LNCaP clone FGC (cell line): ENCODE results near the genes WASHC3, PARPBP and NFYB.

DNA sequence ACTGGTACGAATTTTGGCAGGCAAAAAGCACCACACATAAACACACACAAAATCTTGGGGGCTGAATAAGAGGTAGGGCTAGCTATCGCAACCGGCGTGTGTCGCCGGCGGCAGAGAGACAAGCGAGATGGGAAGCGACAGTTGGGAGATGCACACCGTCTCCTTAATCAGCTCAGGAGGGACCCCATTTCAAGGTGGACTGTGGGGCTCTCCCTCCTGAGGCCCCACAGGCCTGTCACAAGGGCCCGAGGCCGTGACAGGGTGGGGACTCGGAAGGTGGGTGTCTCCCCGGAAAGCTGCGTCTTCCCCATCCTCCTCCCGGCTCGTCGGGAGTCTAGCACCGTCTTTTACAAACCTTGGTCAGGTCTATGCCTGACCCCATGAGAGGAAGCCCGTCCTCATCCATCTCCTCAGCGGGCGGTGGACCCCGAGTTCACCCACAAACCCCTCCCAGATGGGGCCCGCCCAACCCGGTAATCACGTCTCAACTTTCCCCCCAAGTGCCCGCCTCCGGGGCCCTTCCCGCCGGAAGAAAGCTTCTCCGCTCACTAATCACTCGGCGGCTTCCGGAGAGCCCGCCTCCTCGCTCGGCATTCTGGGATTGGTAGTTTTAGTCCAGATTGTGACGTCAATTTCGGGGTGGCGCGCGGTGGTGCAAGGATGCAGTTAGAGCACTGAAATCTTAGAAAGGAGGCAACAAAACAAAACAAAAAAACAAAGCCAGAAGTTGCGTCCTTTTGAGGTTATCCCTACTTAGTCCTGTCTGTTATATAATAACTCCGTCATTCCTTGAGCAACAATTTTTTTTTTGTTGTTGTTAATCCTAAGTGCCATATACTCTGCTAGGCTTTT, at the start of gene WASHC3:
WASHC3 (minus strand) TSS at position 435 of the 852 bp plus-strand sequence.
- RRBS, 2 experiments, result 0% methylated on average over 6 of the region's 44 CpGs; no CpG with 5 or more reads in 1 of the 2 experiments

DNA sequence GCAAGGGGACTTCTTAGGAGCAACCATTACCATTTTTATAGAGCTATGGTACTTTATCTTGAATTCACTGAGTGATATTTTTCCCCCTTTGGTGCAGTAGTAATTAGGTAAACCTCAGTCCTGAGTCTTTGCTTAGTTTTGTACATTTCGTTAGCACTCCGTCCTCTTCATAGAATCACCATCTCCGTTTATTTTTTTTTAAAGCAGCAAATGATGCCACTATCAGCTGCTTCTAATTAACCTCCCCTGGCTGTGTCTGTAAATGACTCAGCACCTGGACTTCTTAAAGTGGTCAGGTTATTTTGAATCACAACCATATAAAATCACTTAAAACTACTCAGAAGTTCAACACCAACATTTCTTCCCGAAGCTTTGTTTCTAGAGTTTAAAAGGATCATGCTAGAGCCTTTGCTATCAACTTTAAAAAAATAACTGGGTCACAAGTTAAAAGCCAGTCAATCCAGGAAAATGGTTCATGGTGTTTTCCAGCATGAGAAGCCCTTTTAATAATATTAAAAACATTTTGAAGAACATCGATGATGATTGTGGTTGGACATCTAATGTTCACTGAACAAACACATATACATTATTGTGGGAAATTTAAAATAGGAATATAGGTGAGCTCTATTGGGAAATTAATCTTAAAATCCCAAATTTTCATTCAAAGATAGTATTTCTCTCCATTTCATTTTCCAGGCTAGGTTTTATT, 6.2 kb upstream of the WASHC3 start:
- RRBS, 2 experiments, result no CpG with 5 or more reads among the region's 5 CpGs

- RRBS, 2 experiments, result under 1 to 2% methylated on average over 20 of the region's 64 CpGs
These were observed at the start of gene PARPBP for GRCh38 chr12:102119671-102120728. PARPBP (plus strand) TSS chr12:102120183.

DNA sequence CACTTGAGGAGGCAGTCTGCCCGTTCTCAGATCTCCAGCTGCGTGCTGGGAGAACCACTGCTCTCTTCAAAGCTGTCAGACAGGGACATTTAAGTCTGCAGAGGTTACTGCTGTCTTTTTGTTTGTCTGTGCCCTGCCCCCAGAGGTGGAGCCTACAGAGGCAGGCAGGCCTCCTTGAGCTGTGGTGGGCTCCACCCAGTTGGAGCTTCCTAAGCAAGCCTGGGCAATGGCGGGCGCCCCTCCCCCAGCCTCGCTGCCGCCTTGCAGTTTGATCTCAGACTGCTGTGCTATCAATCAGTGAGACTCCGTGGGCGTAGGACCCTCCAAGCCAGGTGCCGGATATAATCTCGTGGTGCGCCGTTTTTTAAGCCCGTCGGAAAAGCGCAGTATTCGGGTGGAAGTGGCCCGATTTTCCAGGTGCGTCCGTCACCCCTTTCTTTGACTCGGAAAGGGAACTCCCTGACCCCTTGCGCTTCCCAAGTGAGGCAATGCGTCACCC, 115.5 kb upstream of the PMCH start:
- RRBS, 2 experiments, result no CpG with 5 or more reads among the region's 22 CpGs

- RRBS, 2 experiments, result no CpG with 5 or more reads among the region's 3 CpGs
These were observed 50.6 kb downstream of the IGF1 start for GRCh38 chr12:102429604-102430313.

DNA sequence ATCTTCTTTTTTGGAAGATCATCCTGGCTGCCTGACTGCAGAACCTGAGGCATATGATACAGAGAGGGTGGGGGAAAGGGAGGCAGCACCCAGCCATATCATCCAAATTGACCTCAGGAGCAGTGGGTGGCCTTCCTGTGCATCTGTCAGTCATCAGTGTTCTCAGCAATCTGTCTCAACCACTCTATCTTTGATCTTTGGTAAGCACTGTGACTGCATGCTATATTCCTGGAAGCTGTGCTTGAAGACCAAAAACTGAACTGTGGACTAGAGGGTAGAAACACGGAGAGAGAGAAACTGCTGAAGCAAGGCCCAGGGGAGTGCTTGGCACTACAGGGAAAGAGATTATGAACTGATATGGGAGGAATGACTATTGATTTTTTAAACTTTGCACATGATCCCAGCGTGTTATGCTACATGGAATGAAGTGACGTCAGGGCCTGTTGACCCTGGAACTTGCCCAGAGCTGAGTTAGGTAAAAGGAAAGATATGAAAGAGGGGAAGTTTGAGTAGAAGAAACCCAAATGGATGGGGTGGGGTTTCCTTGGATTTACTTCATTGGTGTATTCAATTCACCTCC, 171.5 kb downstream of the ASCL1 start:
- RRBS, 2 experiments, result no CpG with 5 or more reads among the region's 3 CpGs

DNA sequence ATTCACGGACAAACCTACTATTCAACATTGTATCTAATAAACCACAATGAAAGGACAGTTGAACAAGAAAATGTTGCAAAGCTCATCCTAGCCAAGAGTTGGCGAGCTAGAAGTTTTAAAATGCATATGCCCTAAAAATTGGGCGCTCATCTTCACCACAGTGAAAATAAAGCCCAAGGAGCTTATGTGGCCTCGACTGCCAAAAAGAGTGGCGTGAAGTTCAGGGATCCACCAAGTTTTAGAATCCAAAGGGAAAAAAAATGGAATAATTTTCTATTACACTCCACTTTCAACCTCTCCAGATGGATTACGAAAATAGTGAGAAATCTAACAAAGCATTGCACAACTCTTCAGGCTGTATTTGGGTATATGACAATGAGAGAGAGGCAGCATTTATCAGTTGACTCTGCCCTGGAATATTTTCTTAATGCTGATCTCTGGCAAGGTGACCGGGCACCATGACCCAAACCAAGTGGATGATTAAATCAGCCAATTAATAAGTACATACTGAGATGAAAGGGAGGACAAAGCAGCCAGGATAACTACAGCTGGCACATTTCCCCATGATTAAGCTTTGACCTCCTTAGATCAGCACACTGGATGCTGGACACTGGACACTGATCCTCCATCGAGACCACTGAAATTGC, 218.0 kb downstream of the ASCL1 start:
- RRBS, 2 experiments, result no CpG with 5 or more reads among the region's 8 CpGs

GRCh38 chr12:103575395-103575942, 11.6 kb upstream of the STAB2 start:
- RRBS, 2 experiments, result no CpG with 5 or more reads among the region's 16 CpGs

- RRBS, 2 experiments, result no CpG with 5 or more reads among the region's 29 CpGs
These were observed 391 bp upstream of the HSP90B1 start for GRCh38 chr12:103929807-103930230.

DNA sequence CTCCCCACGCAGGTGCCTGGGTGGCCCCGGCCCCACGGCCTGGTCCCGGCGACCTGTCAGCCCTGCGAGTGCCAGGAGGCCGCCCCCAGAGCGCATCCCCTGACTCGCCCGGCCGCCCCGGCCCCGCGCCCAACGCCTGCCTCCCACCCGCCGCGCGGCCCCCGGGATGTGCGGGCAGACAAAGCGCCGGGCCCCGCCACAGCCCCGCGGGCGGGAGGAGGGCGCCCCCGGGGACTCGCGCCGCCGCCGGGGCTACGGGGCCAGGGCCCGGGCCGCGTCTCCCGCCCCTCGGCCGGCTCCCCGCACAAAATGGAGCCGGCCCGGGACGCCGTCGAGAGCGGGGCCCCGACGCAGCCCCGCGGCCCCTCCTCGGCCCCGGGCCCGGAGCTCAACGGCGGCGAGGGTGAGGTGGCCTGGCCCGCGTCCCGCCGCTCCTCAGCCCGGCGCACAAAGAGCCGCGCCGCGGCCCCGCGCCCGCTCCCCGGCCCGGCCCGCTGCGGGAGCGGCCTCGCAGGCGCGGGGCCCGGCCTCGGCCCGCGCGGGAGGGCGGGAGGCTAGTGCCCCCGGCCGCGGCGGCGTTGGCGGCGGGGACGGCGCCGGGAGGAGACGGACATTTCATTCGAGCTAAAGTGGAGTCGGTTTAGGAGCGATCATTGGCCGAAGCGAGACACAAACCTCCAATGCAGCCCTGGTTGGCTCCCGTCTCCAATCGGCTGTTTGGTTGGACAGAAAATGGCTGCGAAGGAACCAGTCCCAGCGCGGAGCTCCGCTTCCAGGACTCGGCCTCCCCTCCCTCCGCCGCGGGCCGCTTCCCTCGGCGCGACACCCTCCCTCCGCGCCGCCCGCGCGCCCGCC, at the start of gene NFYB:
NFYB (minus strand) TSS at position 745 of the 855 bp plus-strand sequence.
- RRBS, 2 experiments, result 1% methylated on average over 66 of the region's 122 CpGs

GRCh38 chr12:104178059-104178348, 37.6 kb upstream of the TXNRD1 start:
- RRBS, 2 experiments, result no CpG with 5 or more reads among the region's 3 CpGs

- RRBS, 2 experiments, result no CpG with 5 or more reads among the region's 4 CpGs
These were observed 55.3 kb downstream of the EID3 start for GRCh38 chr12:104358810-104359279.

DNA sequence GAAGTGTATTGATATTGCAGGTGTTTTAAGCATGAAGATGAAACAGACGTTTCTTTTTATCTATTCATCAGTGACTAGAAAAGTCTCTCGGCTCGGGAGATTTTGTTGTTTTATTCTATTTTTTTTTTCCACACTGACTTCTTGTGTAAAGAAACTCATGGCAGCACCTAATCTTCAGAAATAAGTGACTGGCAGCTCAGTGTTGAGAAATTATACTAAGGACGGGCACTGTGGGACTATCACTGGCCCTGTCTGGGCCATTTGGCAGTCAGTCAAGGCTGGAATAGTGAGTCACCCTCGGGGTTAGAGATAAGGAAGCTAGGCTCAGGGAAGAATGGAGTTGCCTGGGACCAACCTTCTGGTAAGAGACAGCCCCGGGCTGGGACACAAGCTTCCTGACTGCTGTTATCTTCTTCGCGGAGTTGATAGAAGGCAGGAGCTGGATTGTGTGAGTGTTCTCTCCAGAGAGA, 48.3 kb upstream of the CHST11 start:
- RRBS, 2 experiments, result no CpG with 5 or more reads among the region's 8 CpGs

DNA sequence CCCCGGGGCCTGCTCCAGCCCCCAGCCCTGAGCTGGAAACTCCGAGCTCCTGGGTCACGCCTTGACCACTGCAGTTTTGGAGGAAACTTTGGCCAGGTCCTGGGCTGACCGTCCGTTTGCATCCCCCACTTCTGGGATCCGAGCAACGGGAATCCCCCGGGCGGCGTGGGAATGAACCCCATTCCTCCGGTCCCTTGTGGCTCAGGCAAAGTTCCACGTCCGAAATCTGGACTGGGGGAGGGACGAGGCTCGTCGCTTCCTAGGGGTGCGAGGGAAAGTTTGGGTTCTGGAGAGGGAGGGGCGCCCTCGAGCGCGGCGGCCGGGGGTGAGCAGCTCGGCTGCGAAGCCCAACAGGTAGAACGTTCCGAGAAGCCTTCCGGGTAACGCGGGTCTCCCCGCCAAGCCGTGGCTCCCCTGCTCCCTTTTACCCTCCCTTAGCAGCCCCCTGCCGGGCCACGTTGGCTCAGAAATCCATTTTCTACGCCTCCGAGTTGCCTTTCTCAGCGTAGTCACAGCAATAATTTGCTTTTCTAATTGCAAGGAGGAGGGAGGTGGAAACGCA, 1.5 kb downstream of the CHST11 start:
- RRBS, 2 experiments, result 67 to 83% methylated on average over 11 of the region's 38 CpGs

GRCh38 chr12:104472432-104473021, 15.8 kb downstream of the CHST11 start:
- RRBS, 2 experiments, result no CpG with 5 or more reads among the region's 7 CpGs

GRCh38 chr12:104567863-104568483, 111.2 kb downstream of the CHST11 start:
- RRBS, 2 experiments, result no CpG with 5 or more reads among the region's 5 CpGs

DNA sequence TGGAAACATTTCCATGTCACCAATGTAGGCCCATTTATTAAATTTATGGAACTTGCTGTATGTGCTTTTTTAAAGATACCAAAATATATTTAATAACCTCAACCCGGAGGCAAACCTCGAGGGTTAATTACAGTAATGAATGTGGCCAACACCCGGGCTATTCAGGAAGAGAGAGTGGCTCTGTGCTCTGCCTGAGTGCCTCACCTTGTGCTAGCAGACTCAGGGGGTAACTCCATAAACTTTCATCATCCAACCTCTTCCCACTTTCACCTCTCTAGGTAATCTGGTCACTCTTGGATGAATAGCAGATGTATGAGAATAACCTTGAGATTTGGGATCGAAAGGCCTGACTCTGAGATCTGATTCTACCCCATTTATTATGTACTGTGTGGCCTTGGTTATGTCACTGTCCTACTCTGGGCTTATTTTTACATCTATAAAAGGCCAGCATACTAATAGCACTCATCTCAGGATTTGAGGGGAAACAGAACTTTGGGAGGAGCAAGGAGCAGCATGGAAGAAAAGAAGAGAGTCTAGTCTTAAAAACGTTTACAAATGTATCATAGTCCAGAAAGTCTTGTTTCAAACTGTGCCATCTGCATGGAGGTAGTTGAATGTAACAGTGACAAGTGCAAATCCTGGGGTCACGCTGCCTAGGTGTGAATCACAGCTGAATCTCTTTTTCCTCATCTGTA, 208.2 kb downstream of the CHST11 start:
- RRBS, 2 experiments, result 21 to 34% methylated on average over 2 of the region's 6 CpGs

GRCh38 chr12:104668372-104668733, 211.6 kb downstream of the CHST11 start:
- RRBS, 2 experiments, result no CpG with 5 or more reads among the region's 9 CpGs